ENCODE measurements around the genes TAF8, PRPH2, PTK7 and CUL9.

- PRO-cap, 2 experiments, result no peak in any of the 2 experiments
These were observed 15.1 kb downstream of the MDFI start for GRCh38 chr6:41653251-41653866.

GRCh38 chr6:41723244-41724327, 11.8 kb downstream of the TFEB start:
- PRO-cap, 2 experiments, result peak in 2 of 2 experiments; most common plus-strand start chr6:41723699 (in 2); most common minus-strand start chr6:41723732 (in 1)

GRCh38 chr6:42009944-42010913, 40.1 kb upstream of the TAF8 start:
- PRO-cap, 2 experiments, result no peak in any of the 2 experiments

DNA sequence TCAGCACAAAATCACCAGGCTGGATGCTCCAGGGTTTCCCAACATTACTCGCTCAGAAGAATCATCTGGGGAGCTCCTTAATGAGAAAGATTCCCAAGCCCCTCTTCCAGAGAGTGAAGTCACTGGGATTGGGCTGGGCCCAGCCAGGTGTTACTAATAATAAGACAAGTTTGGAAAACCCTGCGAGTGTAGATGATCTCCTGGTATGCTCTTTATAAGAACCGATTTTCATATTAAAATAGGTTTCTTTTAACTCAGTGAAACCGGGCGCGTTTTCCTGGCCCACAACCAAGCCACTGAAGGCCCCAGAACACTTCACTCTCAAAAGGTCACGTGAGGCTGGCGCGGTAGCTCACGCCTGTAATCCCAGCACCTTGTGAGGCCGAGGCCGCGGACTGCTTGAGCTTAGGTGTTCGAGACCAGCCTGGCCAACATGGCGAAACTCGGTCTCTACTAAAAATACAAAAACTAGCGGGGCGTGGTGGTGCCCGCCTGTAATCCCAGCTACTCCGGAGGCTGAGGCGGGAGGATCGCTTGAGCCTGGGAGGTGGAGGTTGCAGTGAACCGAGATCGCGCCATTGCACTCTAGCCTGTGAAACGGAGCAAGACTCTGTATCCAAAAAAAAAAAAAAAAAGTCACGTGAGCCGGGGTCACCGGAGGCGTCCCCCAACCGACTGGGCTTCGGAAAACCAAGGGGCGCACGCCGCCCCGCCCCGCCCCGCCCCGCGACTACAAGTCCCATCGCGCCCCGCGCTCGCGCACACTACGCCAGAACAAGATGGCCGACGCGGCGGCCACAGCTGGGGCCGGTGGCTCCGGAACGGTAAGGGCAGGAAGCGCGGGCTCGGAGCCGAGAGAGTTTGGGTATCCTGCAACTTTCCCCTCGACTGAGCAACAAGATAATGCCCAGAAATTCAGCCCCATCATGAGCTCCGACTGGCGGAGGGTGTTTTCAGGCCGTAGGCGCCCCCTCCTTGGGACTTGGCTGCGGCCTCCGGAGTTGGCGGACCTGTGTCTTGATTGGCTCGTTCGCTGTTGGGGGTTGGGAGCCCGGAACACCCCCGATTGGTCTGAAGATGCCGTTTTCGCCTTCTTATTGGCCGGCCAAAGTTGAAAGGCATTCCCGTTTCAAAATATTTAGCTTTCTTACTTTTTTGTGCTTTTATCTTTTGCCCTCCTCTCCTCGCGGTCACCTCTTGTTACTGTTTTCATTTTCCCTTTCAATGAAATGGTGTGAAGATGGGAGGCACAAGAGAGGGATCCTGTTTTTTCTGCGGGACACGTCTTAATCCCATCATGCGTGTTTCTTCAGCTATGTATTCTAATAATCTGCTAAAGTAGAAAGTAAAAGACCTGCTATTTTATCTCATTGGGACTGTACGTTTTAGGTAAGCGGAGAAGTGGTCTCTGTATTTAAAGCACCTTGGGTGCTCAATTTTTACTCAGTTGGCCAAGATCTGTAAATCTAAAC, at the start of gene TAF8:
TSS of gene TAF8 (plus strand) at position 762 of the 1,472 bp plus-strand sequence.
- PRO-cap, 2 experiments, result peak in 2 of 2 experiments; most common plus-strand start position 762 of the sequence (in 1); most common minus-strand start position 594 of the sequence (in 1)

GRCh38 chr6:42117929-42118987, 24.2 kb downstream of the C6orf132 start:
- PRO-cap, 2 experiments, result no peak in any of the 2 experiments

GRCh38 chr6:42177420-42178372, 4.5 kb downstream of the GUCA1A start:
- PRO-cap, 2 experiments, result no peak in any of the 2 experiments

- PRO-cap, 2 experiments, result no peak in any of the 2 experiments
These were observed 10.8 kb downstream of the TRERF1 start for GRCh38 chr6:42440726-42441456.

DNA sequence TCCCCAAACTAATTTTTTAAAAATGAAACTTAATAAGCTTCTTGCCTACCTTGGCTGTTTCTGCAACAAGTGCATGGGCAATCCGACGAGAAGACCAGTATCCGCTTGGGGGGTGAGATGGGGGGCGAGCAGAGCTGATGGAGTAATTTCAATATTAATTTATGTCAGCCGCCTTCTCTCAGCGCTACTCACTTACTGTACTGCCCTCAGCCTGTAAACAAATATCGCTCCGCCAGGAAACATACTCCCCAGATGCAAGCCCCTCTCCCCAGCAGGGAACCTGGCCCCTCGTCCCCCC, 649 bp downstream of the TRERF1 start:
- PRO-cap, 2 experiments, result no peak in any of the 2 experiments

- PRO-cap, 2 experiments, result no peak in any of the 2 experiments
These were observed 31.5 kb downstream of the PRPH2 start for GRCh38 chr6:42690822-42691330.

- PRO-cap, 2 experiments, result no peak in any of the 2 experiments
These were observed at the start of gene PRPH2 for GRCh38 chr6:42722400-42722844. PRPH2 (minus strand) TSS chr6:42722597.

- PRO-cap, 2 experiments, result peak in 1 of 2 experiments; most common minus-strand start chr6:42775251 (in 1)
These were observed 6.9 kb upstream of the BICRAL start for GRCh38 chr6:42774688-42775682.

- PRO-cap, 2 experiments, result no peak in any of the 2 experiments
These were observed 3.3 kb downstream of the BICRAL start for GRCh38 chr6:42785117-42785514.

DNA sequence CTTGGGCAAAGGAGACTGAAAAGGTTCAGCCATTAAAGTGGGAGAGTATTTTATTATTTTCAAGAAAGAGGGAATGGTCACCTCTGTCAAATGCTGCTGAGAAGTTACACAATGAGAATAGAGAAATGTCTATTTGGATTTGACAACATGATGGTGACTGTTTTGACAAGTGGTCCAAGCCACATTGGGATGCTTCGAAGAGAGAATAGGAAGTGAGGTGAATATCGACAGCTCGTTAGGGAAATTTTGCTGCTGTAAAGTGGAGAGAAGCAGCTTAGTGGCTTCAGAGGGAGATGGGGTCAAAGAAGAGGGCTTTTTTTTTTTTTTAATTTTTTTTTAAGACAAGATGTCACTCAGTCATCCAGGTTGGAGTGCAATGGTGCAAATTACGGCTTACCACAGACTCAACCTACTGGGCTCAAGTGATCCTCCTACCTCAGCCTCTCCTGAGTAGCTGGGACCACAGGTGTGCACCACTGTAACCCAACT, 5.8 kb downstream of the BICRAL start:
- PRO-cap, 2 experiments, result no peak in any of the 2 experiments

GRCh38 chr6:42879744-42880427, 470 bp downstream of the RPL7L1 start:
- PRO-cap, 2 experiments, result peak in 2 of 2 experiments; most common plus-strand start chr6:42879932 (in 2)

GRCh38 chr6:42938575-42939138, 9.4 kb downstream of the CNPY3 start:
- PRO-cap, 2 experiments, result no peak in any of the 2 experiments

DNA sequence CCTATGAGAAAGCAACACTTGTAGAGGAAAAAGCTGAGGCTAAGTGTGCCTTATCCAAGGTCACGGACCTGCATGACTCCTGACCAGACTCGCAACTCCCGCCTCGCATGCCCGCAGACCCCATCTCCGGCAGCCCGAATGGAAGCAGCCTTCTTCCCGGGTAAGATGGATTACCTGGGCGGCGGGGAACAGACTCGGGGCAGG, 220 bp downstream of the MRPL2 start:
- PRO-cap, 2 experiments, result no peak in any of the 2 experiments

GRCh38 chr6:43075781-43076956, at the start of gene PTK7:
PTK7 (plus strand) TSS chr6:43076314.
- PRO-cap, 2 experiments, result peak in 2 of 2 experiments; most common plus-strand start chr6:43076284 (in 2); most common minus-strand start chr6:43076176 (in 1)

- PRO-cap, 2 experiments, result no peak in any of the 2 experiments
These were observed 44.9 kb downstream of the PTK7 start for GRCh38 chr6:43120817-43121556.

DNA sequence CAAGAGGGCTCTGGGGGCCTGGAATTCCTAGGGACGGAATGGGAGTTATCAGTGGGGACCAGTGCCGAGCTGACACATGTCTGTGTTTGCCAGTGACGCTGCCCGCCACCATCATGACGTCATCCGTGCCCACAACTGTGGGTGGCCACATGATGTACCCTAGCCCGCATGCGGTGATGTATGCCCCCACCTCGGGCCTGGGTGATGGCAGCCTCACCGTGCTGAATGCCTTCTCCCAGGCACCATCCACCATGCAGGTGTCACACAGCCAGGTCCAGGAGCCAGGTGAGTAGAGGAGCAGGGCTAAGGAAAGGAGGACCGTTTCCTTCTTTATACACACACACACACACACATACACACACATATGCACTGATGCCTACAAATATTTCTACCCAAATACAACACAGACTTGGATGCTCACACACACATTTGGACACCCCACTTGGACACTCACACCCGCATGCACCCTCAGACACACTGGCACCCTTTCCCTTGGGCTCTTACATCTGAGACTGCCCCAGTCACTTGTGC, 3.7 kb upstream of the CUL9 start:
- PRO-cap, 2 experiments, result no peak in any of the 2 experiments

DNA sequence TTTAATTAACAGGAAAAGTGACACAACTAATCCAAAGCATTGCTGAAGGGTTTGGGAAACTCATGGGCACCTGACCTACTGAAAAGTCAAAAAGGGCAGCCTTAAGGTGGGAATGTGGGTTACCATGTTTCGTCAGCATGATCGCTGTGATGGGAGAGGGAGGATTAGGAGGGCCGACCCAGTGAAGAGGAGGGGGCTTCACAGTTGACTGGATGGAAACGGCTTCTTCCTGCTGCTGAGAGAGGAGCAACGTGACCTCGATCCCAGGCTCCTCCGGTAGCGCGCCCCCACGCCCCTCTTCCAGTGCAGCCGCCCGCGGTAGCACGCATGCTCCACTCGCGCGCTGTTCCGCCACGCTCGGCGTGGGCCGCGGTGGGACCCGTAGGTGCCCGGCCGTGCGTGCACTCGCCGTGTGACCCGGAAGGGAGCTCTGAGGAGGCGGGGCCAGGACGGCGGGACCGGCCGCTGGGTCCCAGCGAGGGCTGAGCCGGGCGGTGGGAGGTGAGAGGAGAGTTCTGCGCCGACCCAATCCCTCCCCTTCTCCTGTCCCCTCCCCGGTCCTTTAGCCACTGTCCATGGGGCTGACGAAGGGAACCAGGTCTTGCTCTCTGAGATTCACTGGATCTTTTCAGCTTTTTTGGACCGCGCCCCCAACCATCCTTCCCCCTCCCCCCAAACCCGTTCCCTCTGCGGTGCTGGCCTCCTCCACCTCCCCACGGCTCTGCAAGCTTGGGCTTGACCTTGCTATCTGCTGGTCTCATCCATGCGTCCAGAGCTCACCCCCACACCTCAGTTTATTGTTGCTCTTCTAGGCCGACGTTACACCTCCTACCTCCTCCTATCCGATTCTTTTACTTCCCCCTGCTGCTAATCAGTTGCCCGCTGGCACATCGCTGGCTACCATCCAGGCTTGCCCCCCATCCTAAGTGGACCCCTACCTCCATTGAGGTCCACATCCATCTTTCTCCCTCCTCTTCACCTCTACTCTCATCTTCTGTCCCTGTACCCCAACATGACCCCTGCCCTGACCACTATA, at the start of gene CUL9:
TSS of gene CUL9 (plus strand) at position 448 of the 1,036 bp plus-strand sequence.
- PRO-cap, 2 experiments, result peak in 2 of 2 experiments; most common plus-strand start position 433 of the sequence (in 1); most common minus-strand start position 300 of the sequence (in 1)

Data from Metastatic Liver Carcinoma in the Lung (tissue), 2 donors.